Epidermal melanocyte (primary cell): ENCODE measurements around a stretch of chr7.

DNA sequence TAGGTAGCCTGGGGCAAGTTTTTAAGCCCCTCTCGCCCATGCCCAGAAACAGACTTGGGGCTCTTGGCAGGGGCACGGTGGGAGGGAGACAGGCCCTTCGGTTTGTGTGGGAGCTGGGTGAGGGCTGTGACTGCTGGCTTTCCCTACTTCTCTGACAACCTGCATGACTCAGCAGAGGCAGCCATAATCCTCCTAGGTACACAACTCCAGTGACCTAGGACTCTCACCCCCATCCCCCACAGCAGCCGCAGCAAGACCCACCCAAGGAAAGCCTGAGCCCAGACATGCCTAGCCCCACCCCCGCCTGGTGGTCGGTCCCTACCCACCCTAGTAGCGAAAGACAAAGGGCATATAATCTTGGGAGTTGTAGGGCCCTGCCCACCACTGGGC is 51.6 kb downstream of the DDC start:
- RRBS, result no CpG with 5 or more reads among the region's 7 CpGs

GRCh38 chr7:50723969-50724418 is 58.7 kb downstream of the GRB10 start:
- RRBS, result no CpG with 5 or more reads among the region's 9 CpGs

DNA sequence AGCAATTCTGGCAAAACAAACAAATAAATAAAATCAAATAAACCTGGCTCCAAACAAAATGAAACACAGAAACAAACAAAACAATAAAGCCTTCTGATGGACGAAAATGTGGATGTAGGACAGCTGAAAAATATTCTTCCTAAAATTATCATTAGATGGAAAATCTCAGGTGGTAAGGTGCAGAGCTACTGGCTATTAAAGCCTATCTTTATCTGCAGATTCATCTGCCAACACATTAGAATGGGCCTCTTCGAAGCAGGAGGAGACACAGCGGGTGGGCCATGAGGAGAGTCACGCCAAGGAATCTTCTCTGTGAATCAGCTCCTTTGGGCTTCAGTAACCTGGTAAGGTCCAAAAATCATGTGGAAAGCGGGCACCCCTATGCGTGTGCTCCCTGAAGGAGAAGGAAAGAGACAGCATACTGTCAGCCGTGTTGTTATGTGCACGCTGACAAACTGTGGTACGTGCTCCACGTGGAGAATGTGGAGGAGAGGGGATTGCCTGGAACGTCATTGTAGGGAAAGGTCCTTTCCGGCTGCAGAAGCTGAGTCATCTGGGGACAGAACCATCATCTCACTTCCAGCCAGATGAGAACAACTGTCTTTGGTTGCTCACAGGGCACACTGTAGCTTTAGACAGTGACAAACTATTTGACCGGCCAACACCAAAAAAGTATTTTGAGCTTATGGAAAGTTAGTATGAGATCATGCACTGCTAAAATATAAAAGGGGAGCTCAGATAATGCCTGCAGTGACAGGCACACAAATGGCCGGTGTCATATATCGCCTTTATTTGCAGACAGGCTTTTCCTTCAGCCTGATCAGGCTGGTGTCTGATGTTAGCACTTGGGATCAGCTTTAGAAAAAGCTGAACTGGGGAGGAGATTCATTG is 38.7 kb upstream of the GRB10 start:
- RRBS, result no CpG with 5 or more reads among the region's 15 CpGs

DNA sequence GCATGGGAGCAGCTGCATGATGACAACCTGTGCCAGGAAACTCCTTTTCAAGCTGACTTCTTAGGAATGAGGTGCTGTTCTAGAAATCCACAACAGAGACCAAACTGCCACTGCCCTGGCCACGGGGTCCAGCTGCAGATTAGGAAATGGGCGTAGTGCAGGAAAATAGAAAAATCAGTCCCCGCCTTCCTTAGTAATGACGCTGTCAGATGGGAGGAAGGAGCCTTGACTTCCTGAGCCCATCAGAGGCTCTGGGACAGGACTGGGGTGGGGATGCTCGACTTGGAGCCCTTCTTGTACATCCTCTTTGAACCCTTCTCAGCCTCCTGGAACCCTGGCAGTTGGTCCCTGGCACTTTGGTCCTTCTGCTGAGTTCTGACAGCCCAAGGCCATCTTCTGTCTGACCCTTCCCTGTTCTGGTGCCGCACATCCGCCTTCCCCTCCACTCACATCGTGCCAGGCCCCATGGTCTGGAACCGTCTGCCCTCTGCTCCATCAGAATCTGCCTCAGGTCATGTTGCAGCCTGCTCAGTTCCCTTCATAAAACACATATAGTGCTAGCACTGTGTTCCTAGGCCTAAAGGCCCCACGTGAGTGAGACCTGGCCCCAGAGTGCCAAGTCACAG is 228.0 kb upstream of the GRB10 start:
- RRBS, result no CpG with 5 or more reads among the region's 10 CpGs

- RRBS, result no CpG with 5 or more reads among the region's 6 CpGs
Measured at GRCh38 chr7:51182722-51183324, 133.8 kb downstream of the COBL start.

GRCh38 chr7:51186386-51187199 is 130.0 kb downstream of the COBL start:
- RRBS, result no CpG with 5 or more reads among the region's 10 CpGs

GRCh38 chr7:51246102-51246483 is 70.5 kb downstream of the COBL start:
- RRBS, result no CpG with 5 or more reads among the region's 1 CpG

GRCh38 chr7:51265253-51266058 is 51.2 kb downstream of the COBL start:
- RRBS, result 87% methylated on average over 2 of the region's 9 CpGs

- RRBS, result no CpG with 5 or more reads among the region's 12 CpGs
Measured at GRCh38 chr7:53811784-53812160, 730.4 kb upstream of the VSTM2A start.

DNA sequence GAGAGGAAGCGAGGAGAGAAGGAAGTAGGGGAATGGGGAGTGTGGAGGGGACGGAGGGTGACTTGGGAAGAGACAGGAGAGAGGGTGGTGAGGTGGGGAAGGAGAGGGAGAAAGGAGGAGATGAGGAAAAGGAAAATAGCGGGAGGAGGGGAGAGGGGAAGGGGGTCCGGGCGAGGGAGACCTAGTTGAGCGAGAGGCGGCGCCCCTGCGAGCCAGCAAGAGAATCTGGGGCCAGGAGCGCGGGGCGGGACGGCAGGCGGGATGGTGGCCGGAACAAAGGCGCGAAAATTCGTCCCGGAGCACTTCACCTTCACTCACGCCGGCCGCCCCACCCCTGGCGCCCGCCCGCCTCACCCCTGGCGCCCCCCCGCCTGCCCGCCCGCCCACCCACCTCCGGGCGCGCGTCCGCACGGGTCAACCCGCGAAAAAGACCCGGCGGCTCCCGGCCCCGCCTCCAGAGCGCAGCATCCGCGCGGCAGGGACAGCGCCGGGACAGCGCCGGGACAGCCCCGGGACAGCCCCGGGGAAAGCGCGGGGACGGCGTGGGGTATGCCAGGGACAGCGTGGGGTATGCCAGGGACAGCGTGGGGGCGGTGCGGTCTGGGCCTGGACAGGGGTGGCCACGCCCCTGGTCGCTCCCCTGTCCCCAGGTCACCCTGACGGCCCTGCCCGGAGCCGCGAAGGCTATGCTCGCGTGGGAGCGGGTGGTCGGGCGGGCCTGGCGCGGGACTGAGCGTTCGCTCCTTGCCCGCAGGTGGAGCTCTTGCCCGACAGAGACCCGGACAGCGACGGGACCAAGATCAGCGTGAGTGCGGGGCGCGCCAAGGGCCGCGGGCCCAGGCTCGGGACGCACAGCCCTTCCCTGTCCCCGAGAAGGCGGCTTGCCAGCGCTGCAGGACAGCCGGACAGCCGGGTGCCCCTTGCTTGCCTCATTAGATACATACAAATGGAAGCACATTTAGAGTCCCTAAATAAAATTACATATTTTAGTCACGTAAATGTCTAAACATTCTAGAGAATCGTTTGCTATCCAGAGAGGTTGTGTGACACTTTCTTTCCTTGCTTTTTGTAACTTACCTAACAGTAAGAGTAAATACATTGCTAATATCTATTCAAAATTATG is 4.4 kb downstream of the VSTM2A start:
- RRBS, result 6% methylated on average over 46 of the region's 94 CpGs

DNA sequence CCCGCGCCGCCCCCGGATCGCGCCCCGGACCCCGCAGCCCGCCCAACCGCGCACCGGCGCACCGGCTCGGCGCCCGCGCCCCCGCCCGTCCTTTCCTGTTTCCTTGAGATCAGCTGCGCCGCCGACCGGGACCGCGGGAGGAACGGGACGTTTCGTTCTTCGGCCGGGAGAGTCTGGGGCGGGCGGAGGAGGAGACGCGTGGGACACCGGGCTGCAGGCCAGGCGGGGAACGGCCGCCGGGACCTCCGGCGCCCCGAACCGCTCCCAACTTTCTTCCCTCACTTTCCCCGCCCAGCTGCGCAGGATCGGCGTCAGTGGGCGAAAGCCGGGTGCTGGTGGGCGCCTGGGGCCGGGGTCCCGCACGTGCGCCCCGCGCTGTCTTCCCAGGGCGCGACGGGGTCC is 572 bp downstream of the EGFR start:
- RRBS, result 3% methylated on average over 32 of the region's 60 CpGs

DNA sequence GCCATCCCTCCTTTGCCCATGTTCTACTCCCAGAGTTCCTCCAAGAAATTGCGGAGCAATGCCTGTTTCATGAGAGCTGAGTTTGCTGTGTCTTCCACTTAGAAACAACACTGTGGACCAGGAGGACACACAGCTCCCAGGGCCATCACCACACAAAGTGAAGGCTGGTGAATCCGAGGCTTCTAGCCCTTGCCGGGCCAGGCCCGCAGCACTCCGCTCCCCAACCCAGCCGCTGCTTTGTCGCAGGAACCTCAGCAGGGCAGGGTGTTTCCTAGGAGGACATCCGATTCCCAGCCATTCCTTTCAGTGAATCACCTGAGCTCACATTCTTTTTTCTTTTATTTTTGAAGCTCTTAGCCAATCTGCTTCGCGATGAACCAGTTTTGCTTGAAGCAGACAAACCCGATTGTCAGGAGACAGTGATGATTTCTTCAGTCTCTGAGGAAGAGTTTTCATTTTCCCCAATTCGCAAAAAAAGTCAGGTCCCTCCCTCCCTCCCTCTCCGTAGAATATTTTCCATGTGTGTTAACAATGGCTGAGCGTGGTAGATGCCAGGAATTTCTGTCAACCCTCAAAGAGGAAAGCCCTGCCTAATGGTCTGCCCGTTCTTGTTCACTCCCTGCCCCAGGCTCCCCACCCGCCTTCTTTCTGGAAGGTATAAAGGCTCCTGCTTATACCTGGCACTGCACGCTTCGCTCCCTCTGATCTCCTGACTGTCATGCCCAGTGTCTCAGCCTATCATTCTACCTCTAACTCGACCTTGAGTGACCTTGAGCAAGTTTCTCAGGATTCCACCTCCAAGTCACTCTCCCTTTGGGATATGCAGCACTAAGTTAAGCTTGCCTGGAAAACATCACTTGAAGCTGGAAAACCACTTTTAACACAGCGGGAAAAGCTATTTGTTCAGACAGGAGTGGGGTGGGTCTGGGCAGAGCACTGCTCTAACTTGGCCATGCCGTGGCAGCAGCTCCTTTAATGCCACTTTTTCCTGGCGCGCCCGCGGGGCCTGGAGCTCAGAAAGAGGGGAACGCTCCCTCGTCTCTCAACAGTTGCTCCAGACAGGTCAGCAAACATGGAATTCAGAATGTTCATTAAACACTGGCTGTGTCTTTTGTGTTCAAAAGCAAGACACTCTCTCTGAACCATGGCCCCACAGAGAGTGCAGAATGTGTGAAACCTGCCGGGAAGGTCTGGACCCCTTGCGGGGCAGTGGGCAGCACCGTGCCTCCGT is 35.1 kb downstream of the EGFR start:
- RRBS, result no CpG with 5 or more reads among the region's 31 CpGs

DNA sequence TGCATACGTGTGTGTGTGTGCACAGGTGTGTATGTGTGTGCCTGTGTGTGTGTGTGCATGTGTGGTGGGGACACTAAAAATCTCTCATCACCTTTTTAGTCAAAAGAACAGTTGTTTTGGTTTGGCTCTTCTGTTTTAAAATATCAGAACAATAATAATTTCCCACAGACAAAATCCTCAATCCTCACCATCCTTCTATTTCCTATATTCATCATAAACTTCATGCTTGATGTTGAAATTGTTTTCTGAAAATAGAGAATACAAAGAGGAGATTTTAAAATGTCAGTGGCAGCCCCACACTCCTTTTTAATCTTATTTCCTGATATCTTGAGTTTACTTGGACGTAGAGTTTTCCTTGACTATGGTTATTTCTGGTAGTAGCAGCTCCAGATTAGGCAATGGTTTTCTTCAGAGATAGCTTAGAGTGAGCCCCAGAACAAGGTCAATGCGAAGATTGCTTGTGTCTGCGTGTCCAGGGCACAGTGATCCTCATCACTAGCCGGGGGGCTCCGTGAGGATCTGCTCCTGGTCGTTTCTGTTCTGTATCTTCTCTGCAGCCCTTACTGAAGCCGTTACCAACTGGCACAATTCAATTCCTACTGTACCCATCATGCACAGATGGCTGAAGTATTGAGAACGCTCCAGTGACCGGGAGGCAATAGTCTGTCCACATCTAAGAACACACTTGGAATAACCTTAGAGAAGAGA is 49.4 kb downstream of the EGFR start:
- RRBS, result no CpG with 5 or more reads among the region's 10 CpGs

- RRBS, result no CpG with 5 or more reads among the region's 10 CpGs
Measured at GRCh38 chr7:55070166-55070769, 51.5 kb downstream of the EGFR start.

DNA sequence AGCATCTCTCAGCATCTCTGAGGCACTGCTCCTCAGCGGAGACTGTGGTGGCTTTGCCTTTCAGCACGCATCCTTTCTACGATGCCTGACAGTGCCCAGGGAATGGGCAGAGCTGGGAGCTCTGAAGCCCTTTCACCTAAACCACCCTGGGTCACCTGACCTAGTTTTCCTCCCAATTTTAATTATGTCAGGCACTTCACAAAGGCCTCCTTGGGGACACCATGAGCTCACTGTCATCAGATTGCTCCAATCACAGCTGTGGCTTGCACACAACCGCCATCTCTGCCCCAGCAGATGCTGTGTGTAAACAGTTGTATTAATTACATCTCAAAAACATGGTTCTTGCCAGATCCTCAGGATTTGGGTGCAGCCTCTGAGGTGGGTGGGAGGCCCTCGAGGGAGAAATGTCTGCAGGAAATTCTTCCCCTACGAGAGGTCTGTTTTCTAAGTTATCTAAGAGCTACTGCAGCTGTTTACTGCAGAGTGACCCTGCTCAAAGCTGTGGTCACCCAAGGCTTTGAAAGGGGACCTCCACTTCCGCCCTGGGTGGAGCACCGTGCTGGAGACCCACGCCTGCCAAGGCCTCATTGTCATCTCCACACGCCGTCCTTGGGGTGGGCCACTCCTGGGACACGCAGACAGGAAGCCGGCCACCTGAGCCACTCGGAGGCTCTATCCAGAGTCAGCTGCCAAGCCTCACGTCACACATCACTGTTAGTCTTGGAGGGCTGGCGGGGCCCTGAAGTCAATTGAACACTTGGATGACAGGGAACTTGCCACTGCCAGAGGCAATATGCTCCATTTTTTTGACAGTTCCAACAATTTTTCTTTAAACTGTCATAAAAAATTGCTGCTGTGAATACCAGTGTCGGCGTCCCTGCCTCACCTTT is 81.5 kb downstream of the EGFR start:
- RRBS, result no CpG with 5 or more reads among the region's 18 CpGs

DNA sequence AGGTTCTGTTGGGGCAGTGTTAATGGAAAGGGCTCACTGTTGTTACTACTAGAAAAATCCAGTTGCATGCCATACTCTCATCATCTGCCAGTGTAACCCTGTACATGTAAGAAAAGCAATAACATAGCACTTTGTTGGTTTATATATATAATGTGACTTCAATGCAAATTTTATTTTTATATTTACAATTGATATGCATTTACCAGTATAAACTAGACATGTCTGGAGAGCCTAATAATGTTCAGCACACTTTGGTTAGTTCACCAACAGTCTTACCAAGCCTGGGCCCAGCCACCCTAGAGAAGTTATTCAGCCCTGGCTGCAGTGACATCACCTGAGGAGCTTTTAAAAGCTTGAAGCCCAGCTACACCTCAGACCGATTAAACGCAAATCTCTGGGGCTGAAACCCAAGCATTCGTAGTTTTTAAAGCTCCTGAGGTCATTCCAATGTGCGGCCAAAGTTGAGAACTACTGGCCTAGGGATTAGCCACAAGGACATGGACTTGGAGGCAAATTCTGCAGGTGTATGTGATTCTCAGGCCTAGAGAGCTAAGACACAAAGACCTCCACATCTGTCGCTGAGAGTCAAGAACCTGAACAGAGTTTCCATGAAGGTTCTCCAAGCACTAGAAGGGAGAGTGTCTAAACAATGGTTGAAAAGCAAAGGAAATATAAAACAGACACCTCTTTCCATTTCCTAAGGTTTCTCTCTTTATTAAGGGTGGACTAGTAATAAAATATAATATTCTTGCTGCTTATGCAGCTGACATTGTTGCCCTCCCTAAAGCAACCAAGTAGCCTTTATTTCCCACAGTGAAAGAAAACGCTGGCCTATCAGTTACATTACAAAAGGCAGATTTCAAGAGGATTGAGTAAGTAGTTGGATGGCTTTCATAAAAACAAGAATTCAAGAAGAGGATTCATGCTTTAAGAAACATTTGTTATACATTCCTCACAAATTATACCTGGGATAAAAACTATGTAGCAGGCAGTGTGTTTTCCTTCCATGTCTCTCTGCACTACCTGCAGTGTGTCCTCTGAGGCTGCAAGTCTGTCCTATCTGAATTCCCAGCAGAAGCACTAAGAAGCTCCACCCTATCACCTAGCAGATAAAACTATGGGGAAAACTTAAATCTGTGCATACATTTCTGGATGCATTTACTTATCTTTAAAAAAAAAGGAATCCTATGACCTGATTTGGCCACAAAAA is 154.7 kb upstream of the LANCL2 start:
- RRBS, result no CpG with 5 or more reads among the region's 6 CpGs

GRCh38 chr7:55427792-55428683 is 62.9 kb downstream of the LANCL2 start:
- RRBS, result no CpG with 5 or more reads among the region's 17 CpGs

DNA sequence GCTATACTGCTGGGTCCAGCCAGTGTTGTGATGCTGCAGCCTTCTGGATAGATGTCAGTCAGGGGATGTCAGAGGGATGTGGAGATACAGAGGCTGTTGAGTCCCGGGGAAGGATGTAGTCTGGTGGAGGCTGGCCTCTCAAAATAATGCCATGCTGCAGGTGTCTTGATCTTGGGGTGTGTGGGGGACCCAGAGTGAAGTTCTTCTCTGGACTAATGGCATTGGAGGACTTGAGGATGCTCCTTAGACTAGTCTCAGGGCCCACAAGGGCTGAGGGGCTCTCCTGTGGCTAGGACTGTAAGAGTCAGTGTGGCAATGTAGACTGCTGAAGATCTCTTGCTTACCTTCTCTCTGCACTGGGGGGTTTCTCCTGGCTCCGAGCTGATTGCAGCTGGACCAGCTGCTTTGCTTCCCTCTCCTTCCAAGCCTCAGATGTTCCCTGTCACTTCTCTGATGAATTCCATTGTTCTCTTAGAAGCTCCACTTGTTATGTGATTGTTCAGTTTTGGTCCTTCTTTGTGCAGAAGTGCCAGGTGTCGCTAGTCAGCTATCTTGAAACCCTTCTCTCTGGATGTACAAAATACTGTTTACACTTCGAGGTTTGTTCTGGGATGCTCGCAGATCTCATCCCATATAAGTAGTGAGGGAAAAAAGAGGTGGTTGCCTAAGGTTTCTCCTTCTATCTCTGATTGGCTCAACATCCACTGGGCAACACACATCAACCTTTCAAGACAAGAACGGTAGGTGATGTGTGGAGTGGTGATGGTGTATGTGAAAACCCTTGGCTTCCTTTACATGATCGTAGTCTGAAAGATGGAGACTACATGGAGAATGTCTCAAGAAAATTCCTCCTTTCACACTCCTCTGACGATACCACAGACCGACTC is 99.8 kb downstream of the LANCL2 start:
- RRBS, result no CpG with 5 or more reads among the region's 9 CpGs

DNA sequence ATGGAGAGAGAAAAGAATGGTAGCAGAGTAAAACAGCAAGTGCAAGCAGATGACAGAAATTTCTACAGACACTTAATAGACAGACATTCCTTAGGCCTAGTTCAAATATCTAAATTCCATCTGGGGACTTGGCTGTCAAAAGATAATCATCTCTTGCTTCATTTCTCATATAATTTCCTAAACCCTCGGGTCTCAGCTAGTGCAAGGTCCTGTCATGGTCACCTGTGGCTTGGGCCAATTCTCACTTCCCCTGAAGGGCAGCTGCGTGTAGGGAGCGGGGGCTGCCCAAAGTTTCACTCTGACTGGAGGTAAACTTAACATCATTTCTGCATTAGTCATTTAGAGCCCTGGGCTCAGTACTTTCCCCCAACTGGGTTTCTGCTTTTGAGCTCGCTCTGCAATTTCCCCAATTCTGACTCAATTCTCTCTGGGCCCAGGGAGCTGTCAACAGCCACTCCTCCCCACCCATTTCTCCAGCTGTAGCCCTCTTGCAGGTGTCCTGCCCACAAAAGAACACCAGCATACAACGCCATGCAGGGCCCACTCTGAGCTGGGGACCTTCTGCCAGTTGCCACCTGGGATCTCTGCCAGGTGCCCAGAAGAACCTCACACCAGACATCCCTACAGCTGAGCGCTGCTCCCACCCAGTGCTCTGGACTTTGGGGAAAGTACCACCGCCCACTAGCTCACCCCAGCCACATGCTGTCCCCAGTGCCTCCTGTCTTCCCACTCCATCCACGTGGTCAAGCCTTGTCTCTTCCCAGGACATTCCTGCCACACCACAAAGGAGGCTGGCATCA is 38.0 kb downstream of the VOPP1 start:
- RRBS, result no CpG with 5 or more reads among the region's 8 CpGs

DNA sequence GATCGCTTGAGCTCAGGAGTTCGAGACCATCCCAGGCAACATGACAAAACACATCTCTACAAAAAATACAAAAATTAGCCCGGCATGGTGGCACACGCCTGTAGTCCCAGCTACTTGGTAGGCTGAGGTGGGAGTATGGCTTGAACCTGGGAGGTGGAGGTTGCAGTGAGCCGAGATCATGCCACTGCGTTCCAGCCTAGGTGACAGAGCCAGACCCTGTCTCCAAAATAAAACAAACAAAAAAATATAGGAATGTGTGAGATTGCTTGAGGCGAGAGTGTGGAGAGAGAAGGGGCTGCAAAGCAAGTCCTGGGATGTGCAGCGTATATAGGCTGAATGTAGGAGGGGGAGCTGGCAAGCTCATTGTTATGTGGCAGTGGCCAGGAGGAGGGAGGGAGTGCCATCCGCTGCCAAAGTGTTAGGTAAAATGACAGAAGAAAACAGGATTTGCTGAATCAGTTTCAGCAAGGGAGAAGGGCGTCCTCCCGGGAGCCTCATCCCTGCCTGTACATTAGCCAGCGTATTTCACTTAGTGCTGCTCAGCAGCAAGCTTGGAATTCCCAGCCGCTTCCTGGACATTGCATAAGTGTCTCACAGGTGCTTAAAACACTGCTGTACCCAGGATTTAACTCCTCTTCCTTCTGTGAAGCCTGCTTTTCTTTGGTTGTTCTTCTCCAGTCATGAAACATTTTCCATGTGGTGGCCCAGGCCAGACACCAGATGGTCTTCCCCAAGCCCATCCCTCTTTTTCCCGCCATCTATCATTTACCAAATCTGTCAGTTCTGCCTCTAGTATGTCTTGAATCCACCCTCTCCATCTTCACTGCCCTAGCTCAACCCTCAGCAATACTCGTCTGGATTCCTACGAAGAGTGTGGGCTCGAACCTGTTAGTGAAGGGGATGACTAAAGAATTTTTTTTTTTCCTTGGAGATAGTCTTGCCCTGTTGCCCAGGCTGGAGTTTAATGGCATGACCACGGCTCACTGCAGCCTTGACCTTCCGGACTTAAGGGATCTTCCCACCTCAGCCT is 2.5 kb downstream of the NIPSNAP2 start:
- RRBS, result no CpG with 5 or more reads among the region's 19 CpGs